ENCODE results near the genes CDX2, PAN3 and POMP.

DNA sequence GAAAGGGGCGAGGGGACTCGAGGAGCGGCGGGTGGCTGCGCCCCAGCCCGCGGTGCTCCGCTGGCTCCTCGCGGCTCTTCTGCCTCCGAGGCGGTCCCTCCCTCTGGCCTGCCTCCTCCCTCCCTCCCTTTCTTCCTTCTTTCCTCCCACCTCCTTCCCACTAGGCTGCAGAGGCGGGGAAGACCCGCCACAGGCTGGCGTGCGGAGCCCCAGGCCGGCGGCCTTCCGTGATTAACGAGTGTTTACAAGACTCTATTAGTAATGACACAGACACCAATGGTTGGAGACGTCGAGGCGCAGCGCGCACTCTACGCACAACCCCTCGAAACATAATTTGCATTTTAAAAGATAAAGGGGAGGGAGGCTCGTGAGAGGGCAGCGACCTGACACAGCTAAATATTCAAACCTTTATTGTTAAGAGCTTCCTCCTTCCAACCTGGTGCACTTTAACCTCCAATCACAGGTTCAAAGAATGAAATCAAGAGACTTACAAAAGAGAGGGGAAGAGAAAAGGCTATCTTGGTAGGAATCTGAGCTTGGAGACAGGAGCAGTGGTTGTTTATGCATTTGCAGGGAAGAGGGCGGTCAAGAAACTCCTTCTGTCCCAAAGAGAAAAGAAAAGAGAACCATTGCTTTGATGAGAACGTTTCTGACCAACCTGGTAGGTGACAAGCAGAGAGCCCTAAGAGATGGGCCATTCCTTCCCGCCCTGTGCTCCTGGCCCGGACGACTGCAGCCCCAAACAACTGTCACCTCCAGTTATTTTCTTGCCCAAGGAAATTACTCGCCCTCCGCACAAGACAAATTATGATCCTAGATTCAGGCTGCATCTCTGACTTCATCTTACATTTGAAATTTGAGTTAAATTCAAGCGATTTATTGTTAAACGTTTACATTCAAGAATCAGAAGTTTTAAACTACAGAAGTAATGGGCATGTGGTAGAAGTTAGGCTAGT, at the start of gene CDX2:
Gene CDX2, minus strand, starts transcription at position 233 of the 956 bp plus-strand sequence.
- RAMPAGE, long total RNA, result no peak
- RRBS, result no CpG with 5 or more reads among the region's 38 CpGs

DNA sequence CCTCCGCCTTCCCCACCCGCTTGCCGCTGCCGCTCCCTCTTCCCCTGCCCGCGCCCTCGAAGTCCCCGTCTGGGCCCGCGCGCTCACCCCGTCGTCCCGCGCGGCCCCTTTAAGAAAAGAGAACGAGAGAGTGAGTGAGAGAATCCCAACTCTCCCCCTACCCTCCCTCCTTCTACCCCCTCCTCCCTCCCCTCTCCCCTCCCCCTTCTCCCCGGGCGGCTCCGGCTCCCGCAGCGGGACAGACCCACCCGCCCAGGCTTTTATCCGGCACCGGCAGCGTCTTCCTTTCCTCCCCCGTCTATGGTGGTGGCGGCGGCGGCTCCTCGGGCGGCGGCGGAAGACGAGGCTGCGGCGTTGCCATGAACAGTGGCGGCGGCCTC, at the start of gene PAN3:
Gene PAN3, plus strand, starts transcription at position 247 of the 380 bp plus-strand sequence.
- RAMPAGE, long total RNA, result no peak
- RRBS, result 4% methylated on average over 5 of the region's 39 CpGs

DNA sequence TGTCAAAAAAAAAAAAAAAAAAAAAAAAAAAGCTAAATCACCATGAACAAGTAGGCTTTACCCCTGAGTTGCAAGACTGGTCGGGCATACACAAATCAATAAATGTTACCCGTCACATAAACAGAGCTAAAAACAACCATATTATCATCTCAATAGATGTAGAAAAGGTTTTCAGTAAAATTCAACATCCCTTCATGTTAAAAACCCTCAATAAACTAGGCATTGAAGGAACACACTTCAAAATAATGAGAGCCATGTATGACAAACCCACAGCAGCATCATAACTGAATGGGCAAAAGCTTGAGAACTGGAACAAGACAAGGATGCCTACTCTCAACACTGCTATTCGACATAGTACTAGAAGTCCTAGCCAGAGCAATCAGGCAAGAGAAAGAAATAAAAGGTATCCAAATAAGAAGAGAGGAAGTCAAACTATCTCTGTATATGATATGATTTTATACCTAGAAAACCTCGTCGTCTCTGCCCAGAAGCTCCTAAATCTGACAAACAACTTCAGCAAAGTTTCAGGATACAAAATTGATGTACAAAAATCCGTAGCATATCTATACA, 18.7 kb downstream of the PAN3 start:
- RAMPAGE, long total RNA, result no peak
- RRBS, result no CpG with 5 or more reads among the region's 6 CpGs

- RAMPAGE, long total RNA, result no peak
- RRBS, result no CpG with 5 or more reads among the region's 15 CpGs
Measured at GRCh38 chr13:28190052-28191007, 52.0 kb downstream of the PAN3 start.

DNA sequence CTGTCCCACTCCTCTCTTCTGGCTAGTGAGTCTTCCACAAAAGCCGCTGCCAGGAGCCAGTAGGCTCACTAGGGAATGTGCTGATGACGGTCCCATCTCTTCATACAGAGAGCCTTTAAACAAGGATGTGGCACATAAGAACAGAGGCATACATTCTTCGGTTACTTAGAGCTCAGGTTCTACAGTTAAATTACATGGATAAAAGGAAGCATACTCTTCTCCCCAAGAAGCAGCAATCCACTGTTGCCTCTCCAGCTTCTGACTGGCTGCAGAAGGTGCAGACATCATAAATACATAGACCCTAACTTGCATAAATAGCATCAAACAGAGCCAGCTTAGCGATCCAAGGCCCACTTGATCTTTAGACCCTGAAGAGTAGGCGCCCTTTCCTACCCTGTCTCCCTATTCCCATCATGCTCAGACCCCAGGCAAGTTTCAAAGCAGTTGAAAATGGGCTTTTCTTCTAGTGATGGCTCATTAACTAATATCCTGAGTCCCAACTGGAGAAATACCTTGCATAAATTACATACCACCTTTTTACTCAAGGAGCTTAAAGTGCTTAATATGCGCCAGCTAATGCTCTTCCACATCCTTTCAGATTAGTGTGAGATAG, 163.1 kb downstream of the PAN3 start:
- RAMPAGE, long total RNA, result no peak
- RRBS, result no CpG with 5 or more reads among the region's 6 CpGs

GRCh38 chr13:28355605-28356390, 139.1 kb downstream of the FLT1 start:
- RAMPAGE, long total RNA, result no peak
- RRBS, result no CpG with 5 or more reads among the region's 13 CpGs

- RAMPAGE, long total RNA, result no peak
- RRBS, result no CpG with 5 or more reads among the region's 9 CpGs
Measured at GRCh38 chr13:28422659-28423580, 72.0 kb downstream of the FLT1 start.

GRCh38 chr13:28494254-28494683, 659 bp downstream of the FLT1 start:
- RAMPAGE, long total RNA, result no peak
- RRBS, result under 1% methylated on average over 5 of the region's 34 CpGs

DNA sequence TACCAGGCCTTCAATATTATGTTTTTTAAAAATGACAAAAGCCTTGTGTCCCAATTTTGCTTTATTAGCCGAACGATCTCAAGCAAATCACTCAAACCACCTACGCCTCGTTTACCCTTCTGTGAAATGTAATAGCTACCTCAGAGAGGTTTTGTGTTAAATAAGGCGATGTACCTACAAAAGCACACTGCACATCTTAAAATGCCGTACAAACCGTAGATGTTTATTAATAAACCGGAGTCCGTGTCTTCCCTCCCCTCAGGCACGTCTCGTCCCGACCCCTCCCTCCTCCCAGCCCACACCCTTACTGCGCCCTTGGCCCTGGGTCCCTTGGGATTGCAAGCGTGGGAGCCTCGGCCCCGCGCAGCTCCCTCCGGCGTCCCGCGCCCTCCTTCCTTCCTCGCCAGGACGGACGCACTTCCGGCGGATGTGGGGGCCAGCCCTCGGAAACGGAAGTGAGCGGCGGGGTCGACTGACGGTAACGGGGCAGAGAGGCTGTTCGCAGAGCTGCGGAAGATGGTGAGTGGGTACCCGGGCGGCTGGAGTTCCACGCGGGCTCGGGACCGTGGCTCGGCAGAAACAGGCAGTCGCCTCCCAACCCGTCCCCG, at the start of gene POMP:
Gene POMP, plus strand, starts transcription at position 462 of the 608 bp plus-strand sequence.
- RAMPAGE, long total RNA, result start-site peak on the plus strand centred at position 475 of the sequence, 66 bp wide, 4,503 and 9,717 reads in 2 replicates
- RRBS, result 1% methylated on average over 17 of the region's 45 CpGs

GRCh38 chr13:29125023-29125588, 305.0 kb downstream of the MTUS2 start:
- RAMPAGE, long total RNA, result no peak
- RRBS, result no CpG with 5 or more reads among the region's 4 CpGs

DNA sequence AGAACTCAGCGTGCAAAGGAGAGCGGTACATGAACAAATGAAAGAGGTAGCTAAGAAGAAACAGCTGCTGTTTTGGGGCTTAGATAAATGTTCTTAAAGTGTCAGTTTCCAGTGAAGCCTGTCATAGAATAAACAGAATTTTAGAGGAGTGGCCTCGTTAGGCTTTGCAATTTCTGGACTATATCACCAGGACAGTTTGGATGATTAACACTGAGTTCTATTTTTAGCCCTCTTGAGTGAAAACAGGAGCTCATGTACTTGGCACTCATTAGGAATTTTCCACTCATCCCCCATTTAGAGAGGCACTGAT, 160.5 kb downstream of the SLC7A1 start:
- RAMPAGE, long total RNA, result no peak
- RRBS, result no CpG with 5 or more reads among the region's 3 CpGs

GRCh38 chr13:29585007-29585728, 10.3 kb downstream of the SLC7A1 start:
- RAMPAGE, long total RNA, result no peak
- RRBS, result no CpG with 5 or more reads among the region's 8 CpGs

DNA sequence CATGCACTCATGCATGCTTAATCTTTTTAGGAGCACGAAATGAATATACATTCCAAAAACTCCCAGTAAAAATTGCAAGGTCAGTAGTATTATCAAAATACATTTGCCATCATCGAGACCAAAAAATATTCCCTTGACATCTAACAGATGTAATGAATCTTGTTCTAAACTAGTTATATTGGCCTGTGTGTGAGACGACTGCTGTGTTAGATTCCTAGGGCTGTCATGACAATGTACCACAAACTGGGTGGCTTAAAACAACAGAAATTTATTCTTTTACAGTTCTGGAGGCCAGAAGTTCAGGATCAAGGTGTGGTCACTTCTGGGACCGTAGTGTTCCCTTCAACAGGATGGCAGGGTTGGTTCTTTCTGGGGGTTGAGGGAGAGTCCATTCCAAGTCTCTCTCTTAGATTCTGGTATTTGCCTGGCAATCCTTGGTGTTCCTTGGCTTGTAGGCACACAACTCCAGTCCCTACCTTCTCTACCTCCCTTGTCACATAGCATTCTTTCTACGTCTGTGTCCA, 56.2 kb upstream of the UBL3 start:
- RAMPAGE, long total RNA, result no peak
- RRBS, result no CpG with 5 or more reads among the region's 5 CpGs

DNA sequence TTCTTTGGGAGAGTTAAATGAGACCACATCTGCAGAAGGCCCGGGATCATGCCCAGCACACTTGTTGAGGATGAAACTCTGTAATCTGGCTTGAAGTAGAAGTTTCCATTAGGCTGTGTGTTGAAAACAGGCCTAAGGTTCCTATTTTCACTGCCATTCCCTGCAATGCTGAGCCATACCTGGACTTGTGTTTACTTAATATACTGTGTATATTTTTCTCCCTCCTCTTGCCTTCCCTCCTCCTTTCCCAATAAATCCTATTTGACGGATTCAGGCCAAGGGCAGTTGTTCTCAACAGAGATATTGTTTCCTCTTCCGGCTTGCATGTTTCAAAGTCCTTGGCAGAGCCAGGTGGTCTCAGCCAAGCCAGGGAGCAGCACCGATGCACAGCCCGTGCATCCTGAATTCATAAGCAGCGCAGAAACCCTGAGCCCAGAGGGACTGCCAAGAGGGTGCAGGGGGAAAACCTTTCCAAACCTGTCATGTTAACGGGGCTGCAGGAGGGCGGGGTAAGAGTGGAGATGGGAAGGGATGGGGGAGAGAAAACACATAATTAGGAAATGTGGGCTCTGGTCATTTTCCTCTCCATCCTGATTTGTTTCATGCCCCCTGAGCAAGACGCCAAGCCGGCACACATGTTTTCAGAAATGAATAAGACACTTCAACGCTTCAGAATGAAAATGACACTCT, 149.1 kb upstream of the UBL3 start:
- RAMPAGE, long total RNA, result no peak
- RRBS, result no CpG with 5 or more reads among the region's 11 CpGs

DNA sequence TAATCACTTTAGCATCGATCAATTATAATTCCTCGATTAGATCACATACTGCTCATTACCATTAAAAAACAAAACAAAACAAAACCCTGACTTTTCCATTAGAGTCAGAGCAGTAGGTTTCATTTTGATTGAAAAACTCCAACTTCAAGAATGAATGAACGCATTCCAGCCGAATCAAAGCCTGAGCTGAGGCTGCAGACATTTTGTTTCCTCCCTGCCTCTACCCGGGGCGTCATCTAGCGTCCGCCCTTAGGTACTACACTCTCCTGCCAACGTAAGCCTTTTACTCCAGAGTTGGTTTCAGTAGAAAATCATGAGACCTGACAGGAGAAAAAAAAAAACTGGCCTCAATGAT, 194.5 kb downstream of the KATNAL1 start:
- RAMPAGE, long total RNA, result no peak
- RRBS, result no CpG with 5 or more reads among the region's 9 CpGs

- RAMPAGE, long total RNA, result no peak
- RRBS, result no CpG with 5 or more reads among the region's 3 CpGs
Measured at GRCh38 chr13:30113256-30113463, 194.2 kb downstream of the KATNAL1 start.

DNA sequence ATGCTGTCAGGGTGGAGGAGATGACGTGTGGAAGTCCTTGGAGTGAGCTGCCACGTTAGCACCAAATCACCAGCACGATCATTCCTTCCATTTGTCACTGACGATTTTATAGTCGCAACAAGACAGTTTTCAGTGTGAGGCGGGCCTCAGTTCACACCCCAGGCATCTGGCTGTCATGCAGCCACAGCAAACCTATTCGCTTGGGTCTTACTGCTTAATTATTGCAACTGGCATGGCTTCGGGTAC, 158.8 kb downstream of the KATNAL1 start:
- RAMPAGE, long total RNA, result no peak
- RRBS, result no CpG with 5 or more reads among the region's 8 CpGs

DNA sequence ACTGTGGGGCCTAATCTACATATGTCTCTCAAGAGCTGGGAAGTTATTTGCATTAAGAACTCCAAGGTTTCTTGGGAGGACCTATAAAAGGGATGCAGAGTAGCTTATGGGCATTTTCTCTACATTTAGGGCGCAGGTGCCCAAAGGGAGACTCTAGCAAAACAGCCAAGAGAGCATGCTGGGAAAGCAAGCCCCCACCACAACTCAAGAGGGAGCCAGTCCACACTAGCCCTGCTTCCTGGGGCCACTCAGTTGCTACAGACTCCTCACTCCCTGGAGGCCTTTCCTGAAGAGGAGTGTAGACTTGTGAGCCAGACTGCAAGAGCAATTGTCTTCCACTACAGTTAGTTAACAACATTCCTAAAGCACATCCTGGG, 125.2 kb downstream of the KATNAL1 start:
- RAMPAGE, long total RNA, result no peak
- RRBS, result no CpG with 5 or more reads among the region's 1 CpG

DNA sequence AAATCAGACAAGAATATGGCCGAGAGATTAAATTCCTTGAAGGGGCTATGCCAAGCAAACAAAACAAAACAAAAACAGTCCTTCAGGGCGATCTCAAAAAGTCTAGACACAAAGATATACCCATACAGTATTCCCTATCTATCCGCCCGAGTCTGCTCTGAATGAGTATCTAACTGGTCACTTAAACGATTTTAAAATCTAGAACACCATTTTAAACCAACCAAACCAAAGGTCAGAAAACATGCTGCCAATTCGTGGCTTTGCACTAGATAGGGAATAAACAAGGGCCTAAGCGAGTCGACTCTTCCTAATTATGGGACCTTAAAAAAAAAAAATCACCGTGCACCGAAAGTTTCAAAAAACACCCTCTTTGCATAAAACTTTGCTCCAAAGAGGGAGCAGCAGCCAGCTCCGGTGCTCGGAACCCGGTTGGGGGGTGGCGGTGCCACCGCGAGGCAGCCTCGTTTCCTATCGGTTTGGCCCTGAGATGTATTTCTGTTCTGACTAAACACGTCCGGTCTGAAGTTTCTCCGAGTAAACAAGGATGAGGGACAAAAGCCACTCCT, 1.8 kb downstream of the HMGB1 start:
- RAMPAGE, long total RNA, result no peak
- RRBS, result 2% methylated on average over 6 of the region's 21 CpGs

GRCh38 chr13:30572708-30573305, 44.9 kb upstream of the USPL1 start:
- RAMPAGE, long total RNA, result no peak
- RRBS, result no CpG with 5 or more reads among the region's 2 CpGs